ENCODE measurements around a stretch of chr1.

GRCh38 chr1:10599025-10599711 is 124.4 kb downstream of the PEX14 start:
- PRO-cap: no peak

- PRO-cap: unidirectional peak, minus-strand start at chr1:10639154
These were observed 157.4 kb downstream of the CASZ1 start for GRCh38 chr1:10638660-10639778.

GRCh38 chr1:10666362-10667186 is 129.9 kb downstream of the CASZ1 start:
- PRO-cap: no peak

DNA sequence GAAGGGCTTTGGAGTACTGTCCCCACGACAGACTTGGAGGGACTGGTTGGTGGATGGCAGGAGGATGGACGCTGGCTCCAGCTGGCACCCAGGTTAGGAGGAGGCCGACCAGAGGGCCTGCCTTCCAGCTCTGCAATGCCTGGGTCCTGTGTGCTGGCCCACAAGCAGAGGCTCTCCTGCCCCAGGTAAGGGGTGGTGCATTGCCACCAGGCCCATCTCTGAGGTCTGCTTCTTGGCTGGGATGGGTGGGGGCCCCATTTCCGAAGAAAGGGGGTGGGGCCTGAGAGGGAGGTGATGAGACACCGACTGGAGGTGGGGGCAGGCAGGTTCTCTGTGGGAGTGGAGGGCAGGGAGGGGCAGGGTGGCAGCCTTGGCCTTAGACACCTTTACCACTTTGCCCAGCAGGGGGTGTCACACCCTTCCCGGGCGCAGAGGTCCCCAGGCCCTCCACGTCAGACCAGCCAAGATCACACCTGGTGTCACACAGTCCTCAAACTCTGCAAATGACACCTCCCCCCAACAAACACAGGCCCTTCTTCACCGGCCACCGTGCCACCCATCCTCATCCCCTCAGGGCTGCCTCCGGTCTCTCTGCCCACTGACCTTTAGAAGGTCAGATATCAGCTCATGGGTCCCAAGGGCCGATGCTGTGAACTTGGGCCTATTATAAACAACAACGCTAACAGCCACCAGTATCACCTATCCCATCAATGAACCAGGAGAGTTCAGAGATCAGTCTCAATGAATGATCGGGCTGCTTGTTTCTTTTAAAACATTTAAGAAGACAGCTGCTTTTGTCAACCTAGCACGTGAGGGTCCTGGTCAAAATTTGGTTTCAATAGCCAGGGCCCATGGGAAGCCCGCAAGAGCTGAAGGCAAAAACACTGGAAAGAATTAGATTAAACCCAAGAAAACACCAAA is 104.0 kb downstream of the CASZ1 start:
- PRO-cap: no peak

DNA sequence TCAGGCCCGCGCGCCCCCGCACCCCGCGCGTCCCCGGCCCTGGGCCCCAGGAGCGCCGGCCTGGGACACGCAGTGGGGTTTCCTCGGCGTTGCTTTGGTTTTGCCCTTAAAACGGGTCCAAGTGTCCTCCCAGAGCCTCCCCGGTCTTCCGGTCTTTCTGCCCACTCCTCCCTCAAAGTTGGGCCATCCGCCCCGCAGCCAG is 101.3 kb downstream of the CASZ1 start:
- PRO-cap: bidirectional peak, plus-strand start at position 49 of the sequence, minus-strand start outside the sequence

DNA sequence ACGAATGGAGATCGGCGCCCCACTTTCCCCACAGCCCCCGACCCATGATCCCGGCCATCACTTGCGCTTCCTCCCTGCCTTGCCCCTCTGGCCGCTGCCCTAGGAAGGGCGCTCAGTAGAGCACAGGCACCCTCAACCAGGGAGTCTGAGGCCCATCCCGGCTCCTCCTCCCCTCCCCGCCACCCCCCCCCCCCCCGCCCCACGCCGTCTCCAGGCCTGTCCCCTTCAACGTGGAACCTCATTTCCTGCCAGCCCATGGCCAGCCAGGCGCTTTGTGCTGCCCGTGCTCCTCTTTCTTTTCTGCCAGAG is 101.1 kb downstream of the CASZ1 start:
- PRO-cap: unidirectional peak, minus-strand start at position 183 of the sequence

GRCh38 chr1:10794757-10795469 is 1.5 kb downstream of the CASZ1 start:
- PRO-cap: no peak

DNA sequence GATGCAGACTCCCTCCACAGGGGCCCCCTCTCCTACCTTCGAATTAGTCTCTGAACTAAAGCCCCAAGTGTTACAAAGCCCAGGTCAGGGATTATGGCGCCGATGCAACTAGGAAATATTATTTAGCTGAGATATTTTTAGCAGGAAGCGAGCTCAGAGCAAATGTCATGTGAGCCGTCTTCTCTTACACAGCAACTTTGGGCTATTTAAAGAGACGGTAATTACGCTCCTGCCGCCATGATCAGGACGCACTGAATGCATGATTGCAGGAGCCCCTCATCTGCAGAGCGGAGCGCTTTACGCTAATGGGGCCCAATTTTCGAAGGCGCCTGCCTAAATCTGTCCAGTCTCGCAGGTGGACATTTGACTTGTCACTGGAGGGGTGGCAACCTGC is 24.7 kb downstream of the C1orf127 start:
- PRO-cap: no peak

DNA sequence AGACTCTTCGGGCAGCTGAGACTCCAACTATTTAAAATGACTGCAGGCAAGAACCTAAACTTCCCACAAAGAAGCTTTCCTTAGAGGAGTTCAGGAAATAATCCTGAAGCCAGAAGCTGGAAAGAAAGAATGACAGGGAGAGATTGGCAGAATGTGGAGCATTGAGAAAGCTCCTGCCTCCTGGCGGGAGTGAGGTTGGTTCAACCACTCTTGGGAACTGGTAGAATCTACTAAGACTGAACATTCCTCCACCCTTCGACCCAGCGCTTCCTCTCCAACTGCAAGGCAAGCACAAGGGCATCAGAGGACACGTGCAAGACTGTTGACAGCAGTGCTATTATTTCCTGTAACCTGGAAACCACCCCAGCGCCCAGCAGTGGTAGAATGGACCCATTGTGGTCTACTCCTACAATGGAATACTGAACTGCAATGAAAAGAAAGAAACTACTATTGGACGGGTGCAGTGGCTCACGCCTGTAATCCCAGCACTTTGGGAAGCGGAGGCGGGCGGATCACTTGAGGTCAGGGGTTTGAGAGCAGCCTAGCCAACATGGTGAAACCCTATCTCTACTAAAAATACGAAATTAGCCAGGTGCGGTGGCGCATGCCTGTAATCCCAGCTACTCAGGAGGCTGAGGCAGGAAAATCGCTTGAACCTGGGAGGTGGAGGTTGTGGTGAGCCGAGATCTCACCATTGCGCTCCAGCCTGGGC is 2.4 kb downstream of the C1orf127 start:
- PRO-cap: no peak

DNA sequence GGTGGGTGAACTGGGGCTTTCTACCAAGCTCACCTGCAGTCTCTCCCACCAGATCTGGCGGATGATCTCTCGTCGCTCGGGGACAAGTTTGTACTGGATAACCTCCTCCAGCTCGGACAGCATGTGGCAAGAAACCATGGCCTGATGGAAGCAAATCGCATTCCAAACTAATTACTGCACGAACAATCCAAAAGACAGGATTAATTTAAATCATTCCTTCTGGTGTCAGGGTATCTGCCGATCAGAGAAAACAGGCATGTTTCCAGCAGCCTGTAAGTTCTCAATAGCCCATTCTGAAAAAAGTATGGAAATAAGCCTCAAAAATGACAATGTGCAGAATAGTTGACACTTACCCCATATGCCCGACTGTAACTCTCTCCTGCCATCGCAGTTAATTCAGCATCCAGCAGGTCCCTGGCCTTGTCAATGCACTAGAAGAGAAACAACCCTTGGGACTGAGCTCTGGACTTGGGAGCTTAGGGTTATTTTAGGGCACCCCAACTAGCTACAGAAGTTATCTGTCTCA is 44.5 kb upstream of the ANGPTL7 start:
- PRO-cap: no peak

DNA sequence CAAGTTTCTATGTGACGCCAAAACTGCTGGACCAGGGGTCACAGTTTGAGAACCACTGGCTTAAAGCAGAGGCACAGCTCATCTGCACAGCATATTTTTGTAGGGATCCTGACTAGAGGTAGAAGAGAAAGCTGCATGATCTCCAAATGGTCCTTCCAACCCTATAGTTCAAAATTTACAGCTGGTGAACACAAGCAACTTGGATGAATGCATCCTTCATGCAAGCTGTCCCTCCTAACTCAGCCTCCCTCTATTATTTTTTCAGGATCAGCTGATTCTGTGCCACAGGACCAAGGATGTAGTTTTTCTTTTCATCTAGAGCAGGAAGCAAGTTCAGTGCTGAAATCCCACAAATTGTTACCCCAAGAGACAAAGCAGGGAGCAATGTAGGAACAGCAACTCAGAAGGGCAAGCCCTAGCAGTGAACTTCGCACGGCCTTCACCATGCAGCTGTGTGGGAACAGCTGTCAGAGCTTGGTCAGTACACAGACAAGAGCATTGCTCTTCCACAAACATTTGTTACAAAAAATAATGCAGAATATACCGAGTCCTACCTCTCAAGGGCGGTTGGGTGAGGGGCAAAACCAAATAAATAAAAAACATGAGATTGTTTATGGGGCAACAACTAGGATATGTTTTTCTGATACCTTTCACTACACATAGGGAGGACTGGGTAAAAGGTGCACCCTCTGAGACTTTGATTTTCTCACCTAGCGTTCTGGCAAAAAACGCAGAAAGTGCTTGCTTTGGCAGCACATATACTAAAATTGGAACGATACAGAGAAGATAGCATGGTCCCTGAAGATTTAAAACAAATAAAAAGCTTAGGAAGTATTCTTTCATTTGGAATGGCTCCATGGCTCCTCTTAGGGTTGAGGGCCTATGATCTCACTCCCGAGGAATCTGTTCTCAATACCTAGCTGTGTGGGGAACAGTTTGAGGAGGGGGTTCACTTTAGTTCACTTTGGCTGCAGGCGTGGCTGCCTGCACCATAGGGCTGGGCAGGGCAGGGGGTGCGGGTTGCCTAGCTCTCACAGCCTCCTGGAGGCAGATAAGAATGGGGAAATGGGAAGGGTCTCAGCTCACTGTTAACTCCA is 37.2 kb upstream of the ANGPTL7 start:
- PRO-cap: no peak

DNA sequence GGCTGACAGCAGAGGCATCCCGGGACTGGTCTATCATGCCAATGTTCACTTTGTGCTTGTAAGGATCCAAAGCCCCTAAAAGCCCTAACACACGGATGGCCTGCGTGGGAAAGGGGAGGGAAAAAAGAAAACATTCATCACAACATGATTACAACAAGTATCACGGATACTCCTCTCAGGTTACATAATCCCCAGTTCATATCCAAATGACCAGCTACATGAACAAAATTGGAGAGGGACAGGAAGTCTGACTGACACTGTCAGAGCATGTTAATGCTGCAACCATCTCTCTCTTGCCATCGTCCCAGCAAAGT is 31.4 kb downstream of the MTOR start:
- PRO-cap: no peak

DNA sequence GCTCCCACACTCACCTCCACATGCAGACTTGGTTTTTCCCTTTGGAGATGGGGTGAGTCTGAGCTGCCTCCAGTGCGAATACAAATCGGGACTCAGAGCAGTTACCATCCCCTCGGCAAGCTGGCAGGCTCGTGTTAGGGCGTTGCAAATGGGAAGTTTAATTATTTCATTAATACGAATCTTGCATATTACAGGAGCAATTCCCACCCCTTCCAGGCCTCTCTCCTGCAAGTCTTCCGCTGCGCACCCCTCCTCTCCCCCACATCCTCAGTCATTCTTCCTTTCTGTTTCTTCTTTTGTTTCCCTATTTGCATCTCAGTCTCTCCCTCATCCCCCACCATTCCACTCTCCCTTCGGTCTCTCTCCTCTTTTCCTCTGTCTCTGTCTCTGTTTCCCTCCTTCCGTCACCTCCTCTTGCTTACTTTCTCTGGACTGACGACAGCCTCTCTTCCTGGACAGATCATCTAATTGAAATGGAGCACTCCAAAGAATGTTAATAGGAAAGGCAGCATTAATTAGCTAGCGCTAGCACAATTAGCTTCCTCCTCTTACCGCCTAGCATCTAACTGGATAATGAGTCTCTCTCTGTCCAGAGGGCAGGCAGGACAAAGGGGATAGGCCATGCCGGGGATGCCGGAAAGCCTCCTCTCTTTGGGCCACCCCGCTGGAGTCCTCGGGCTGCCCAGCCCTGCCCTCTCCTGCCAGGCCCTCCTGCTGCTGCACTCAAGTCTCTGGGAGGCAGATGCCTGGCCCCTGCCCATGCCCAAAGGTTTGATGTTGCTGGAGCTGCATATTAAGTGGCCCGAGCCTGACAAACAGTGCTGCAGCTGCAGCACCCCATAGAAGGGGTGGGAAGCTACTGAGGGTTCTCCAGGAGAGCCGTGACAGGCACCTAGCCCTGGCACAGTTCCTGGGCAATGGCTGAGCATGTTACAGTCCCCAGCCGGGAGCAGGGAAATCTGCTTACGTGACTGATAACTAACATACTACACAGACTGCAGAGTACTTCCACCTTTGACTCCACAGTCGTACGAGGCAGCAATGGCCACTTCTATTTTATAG is 20.7 kb downstream of the DISP3 start:
- PRO-cap: no peak

- PRO-cap: no peak
These were observed 26.0 kb downstream of the DISP3 start for GRCh38 chr1:11504952-11505344.

DNA sequence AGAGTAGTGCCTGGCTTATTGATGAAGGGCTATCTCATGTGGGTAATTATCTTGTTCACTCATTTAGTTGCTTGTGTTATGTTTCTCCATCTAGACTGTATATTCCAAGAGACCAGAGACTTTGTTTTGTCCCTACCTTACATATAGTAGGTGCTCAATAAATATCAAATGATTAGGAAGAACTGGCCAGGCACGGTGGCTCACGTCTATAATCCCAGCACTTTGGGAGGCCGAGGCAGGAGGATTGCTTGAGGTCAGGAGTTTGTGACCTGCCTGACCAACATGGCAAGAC is 9.0 kb downstream of the FBXO2 start:
- PRO-cap: no peak

- PRO-cap: no peak
These were observed 4.8 kb downstream of the MAD2L2 start for GRCh38 chr1:11675861-11676850.

DNA sequence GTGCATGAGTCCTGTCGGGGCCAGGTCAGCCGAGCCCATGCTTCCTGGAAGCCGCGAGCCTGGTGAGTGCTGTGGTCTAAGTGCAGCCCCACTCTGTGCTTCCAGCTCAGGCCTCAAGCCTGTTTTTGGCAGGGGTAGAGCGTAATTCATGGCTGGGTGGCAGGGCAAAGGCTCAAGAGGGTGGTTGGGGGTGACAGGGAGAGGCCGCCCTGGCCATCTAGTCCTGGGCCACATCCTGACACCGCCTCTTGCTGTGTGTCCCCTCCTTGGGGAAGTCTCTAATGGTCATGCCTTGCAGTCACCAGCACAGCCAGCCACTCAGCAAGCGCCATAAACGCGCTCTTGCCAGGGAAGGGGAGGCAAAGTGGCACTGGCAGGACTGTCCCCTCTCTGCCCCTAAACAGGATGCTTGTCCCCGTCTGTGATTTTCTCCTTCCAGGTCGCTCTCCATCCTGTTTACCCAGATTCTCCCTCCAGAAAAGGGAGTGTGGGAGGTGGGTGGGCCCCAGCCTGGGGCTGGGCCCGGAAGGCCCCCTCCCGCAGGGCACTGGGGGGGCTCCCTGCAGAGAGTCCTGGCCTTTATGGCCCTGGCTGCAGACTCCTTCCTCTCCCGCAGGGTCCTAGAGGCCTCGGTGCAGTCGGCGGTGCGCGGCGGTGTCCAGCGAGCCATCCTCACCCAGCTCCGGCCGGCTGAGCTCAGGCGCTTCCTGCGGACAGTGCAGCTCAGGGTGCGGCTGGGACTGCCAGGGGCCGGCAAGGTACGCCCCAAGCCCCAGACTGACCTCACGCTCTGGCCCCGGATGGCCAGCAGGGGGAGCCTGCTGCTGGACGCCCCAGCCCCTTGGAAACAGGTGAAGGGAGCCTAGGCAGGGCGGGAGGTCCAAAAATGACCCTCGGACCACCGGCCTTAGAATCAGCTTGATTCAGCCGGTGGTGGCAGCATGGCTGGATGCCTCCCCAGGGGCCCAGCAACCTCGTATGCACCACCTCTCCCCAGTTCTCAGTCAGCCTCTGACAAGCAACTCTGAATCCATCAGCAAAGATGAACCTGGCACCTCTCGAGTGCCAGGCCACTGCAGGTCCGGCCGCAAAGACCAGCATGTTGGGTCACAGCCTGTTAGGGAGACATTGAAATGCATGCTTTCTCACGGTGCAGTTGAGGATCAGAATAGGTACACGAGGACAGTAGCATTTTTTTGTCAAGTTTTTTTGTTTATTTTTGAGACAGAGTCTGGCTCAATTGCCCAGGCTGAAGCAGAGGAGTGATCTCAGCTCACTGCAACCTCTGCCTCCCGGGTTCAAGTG is 20.8 kb downstream of the MTHFR start:
- PRO-cap: bidirectional peak, plus-strand start at position 635 of the sequence, minus-strand start at position 439 of the sequence; unidirectional peak, minus-strand start at position 1,194 of the sequence

- PRO-cap: no peak
These were observed 13.3 kb downstream of the MTHFR start for GRCh38 chr1:11792048-11793180.

DNA sequence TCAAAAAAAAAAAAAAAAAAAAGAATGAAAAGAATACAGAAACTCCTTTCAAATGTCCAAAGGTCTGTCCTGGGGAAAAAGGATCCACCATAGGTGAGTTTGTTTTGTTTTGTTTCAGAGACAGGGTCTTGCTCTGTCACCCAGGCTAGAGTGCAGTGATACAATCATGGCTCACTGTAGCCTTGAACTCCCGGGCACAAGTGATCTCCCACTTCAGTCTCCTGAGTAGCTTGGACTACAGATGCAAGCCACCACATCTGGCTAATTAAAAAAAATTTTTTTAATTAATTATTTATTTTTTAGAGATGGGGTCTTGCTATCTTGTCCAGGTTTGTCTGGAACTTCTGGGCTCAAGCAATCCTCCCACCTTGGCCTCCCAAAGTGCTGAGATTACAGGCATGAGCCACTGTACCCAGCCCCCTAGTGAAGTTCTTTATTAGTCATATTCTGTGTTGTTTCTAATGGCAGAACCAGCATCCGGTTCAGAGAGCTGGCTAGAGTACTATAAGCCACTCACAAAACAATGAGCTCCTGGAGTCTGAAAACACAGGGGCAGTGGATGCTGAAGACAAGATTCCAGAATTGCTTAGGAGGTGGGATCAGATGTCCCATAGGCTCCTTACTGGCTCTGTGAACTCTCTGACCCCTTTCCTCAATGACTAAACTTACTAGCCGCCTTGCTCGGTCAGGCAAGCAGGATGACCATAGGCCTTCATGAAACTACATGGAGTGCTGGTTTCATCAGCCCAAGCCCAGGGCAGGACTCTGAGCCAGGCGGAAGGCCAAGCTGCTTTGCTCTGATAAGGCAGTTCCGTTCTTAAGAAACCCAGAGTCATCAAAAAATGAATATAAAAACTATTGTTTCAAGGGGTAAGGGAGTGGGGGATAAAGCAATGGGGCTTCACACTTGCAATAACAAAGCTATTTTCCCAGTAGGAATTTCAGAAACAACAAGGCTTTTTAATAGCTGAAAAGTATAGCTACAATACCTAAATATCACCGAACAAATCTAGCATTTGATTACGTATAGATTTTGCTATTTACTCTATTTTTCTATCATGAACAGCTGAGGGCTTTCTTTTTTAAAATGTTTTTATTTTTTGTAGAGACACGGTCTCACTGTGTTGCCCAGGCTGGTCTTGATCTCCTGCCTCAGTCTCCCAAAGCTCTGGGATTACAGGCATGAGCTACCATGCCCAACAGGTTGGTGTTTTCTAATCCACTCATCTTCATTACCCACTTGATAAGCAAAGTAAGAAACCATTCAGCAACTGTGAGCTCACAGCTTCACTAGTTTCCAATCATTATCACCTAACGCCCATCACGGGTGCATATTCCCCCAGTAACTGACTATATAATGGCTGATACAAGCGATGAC is 8.1 kb downstream of the MTHFR start:
- PRO-cap: no peak

GRCh38 chr1:11918608-11919286 is 7.5 kb downstream of the KIAA2013 start:
- PRO-cap: no peak

All from ureter (tissue), 1 donor.